GM19240 (cell line): ENCODE measurements around the genes HINT3, KIAA0408 and C6orf58.

- RRBS = no CpG with 5 or more reads among the region's 3 CpGs
These were observed 3.1 kb downstream of the NCOA7 start for GRCh38 chr6:125793850-125794263.

DNA sequence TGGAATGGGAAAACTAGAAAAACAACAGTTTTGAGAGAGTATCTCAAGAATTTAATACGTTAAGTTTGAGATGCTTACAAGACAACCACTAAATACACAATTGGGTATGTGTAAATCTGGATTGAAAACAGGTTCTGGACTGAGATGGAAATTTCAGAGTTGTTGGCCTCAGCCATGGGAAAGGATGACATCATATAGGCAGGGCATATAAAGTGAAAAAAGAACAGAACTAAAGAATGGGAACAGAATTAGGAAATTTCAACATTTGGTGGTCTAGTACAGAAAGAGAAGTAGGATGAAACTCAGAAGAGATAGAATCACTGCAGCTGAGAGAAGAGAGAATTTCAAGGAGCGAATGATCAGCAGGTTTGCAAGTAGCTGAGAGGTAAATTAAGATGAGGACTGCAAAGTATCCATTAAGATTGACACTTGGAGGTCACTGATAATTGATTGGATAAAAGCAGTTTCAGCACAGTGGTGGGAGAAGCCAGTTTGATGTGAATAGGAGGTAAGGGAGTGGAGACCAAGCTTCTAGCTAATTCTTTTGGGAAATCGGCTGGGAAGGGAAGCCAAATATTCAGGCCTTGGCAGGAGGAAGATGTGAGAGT lies 37.3 kb downstream of the NCOA7 start:
- RRBS = no CpG with 5 or more reads among the region's 3 CpGs

DNA sequence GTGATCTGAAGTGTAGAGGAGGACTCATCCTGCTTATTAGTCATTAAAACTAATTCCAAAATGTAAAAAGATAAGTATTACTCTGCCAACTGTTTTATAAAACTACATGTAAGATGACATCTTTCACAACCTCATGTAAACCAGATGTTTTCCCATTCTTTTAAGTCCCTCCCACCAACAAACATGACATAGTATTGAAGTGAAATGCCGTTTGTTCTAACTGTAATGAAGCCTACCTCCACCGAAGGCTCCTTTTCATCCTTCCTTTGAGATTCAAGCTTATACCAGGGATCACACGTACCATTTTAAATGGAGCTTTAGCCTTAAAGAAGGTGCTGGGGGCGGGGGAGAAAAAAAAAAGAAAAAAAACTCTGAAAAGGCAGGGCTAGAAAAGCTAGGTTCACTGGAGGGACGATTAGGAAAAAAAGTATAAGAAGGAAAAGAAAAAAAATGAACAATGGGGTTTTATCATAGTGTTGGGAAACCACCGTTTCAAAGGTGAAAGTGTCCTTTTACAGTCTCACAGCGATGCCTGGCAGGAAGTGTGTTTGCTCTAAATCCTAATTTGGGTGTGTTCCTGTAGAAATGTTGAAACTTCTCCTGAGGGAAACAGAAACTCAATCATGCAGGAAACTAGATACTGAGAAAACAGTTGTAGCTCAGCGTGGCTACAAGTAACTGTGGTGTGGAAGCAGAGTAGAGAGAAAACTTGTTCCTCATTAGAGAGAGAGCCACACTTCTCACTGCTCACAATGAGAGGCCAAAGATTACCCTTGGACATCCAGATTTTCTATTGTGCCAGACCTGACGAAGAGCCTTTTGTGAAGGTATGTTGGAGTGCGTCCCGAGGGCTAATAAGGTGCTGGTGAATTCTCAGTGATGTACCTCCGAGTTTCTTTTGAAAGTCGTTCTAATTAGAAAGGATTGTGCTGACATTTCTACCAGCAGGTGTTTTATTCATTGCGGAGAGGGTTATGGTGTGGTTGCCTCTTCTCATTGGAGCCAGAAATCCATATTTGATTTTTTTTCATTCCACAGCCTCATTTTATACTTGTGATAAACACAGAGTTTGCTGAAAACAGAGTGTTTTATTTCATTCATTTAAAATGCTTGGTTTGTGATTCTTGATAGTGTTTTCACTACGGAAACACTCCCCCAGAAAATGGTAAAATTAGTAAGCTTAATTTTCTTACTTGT lies 37.6 kb upstream of the HINT3 start:
- RRBS = no CpG with 5 or more reads among the region's 15 CpGs

- RRBS = no CpG with 5 or more reads among the region's 6 CpGs
These were observed 10.3 kb upstream of the HINT3 start for GRCh38 chr6:125946151-125946859.

- RRBS = 2% methylated on average over 20 of the region's 85 CpGs
These were observed at the start of gene HINT3 for GRCh38 chr6:125956446-125957548. Gene HINT3 (plus strand): TSS chr6:125956770.

DNA sequence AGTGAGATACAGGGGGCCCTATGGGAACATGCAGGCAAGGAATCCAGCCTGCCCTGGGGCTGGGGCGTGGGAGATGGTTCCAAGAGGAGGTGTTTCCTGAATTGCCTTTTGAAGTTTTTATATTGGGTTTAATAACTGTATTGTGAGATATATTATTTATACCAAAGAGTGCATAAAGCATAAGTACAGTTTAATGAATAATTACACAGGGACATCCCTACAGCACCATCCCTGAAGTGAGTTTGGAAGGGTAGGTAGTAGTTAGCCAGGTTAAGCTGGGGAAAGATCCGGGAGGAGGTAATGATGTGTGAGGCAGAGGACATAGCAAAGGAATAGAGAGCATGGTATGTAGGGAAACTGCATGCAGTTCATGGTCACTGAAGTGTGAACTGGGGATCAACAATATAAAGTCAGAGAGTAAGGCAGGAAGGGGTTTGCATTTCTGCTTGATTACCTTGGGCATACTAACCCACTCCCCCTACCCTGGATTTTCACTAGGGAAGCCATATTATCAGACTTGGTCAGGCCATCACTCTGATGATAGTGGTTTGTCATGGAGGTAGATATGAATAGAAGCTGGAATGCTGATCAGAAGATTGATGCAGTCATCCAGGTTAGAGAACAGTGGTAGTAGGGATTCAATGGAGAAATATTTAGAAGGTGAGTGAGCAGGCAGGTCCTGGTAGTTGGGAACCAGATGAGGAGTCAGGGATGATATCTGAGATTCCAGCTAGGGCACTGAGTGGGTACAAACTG lies 64.8 kb downstream of the TRMT11 start:
- RRBS = no CpG with 5 or more reads among the region's 2 CpGs

DNA sequence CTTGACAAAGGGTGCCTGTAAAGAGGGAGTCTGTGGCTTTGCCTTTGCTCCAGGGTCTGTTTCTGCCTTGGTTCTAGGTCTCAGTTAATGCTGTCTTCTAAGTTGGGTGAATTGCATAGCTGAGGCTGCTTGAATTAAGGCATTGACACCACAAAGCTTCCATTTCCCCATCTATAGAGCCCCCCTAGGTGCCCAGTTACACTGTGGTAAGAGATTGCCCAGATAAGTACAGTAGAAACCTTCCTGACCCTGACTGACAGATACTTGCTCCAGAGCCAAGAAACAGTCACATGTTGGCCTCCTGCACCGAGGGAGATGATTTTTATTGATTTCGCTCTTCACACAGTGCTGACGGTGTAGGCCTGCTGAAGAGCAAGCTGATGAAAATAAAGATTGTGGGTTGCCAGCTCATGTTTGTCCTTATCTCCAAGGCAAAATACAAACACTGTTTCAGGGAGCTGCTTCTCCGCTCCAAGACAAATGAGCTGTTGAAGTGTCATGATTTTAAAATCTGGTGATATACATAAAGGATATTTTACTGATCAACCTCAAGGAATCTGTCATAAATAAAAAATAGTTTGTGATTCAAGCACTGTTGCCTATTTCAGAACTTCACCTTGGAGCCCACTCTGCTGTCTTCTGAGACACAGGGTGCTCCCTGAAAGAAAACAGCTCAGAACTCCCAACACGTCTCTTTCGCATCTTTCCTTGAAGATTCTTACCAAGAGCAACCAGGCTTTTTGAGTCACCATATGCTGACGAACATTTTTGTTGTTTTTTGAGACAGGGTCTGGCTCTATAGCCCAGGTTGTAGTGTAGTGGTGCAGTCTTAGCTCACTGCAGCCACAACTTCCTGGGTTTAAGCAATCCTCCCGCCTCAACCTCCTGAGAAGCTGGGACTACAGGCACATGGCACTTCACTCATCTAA lies 68.1 kb downstream of the TRMT11 start:
- RRBS = no CpG with 5 or more reads among the region's 8 CpGs

- RRBS = no CpG with 5 or more reads among the region's 2 CpGs
These were observed 140.5 kb upstream of the CENPW start for GRCh38 chr6:126199400-126199830.

DNA sequence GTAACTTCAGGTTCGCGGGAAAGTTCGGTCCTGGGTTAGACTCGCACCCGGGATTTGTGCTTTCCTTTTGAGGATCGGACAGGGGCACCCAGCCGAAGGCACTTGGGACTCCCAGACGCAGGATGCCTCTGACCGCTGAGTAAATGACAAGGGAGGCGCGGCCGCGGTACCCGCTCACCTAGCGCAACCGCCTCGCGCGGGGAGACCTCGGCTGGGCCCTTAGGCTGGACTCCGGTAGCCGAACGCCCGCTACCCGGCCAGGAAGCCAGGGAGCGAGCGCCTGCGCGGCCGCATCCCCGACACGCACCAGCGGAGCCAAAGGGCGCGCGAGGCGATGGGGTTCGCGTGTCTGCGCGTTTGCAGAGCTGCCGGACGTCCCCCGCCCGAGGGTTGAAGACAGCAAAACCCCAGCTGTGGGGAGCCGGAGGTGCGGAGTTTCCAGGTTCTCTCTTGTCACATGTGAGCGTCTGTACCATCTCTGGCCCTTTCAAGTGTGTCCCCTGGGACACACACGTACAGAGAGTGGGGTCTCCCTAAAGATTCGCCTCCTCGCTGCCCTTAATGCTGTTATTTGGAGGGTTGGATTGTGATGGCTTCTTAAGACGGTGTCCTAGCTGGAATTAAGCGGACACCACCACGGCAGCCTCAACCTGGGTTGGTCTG lies 1.2 kb downstream of the RSPO3 start:
- RRBS = 3% methylated on average over 9 of the region's 54 CpGs

DNA sequence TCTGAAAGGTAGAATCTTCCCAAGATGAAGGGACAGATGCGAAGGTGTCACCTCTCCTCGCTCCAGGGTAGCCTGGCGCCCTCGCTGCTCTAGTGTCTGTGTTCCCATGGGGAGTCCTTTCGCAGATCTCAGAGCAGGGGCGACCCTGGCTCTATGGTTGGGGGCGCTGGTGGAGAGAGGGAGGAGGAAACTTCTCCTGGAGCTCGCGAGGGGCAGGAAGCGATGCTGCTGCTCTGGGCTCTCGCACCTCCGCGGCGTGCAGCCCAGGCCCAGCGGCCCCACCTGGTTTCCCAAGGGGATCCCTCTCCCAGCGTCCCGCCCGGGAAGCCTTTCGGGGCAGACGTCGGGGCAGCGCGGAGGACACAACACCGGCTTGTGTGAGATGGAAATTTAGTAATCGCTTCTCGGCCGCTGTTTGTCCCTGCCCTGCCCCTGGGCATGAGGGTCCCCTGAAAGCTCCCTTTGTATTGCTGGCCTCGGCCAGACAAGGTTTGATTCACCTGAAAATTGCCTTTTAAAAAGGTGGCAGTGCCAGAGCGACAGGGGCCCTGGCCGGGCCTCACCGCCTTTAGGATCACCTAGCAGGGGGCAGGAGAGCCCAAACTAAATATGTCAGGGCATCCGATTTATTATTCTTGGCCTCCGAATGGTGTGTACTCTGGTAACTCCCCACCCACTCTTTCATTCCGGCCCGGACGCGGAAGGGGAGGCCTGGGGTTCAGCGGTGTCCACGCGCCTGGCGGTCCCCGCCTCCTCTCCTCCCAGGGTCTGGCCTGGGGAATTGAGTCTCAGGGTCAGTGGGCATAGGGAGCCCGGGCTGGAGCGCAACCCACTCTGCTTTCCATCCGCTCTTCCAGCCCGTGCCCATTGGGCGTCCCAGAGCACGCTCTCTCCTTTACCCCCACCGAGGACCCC lies 2.0 kb downstream of the RSPO3 start:
- RRBS = 6% methylated on average over 12 of the region's 49 CpGs

DNA sequence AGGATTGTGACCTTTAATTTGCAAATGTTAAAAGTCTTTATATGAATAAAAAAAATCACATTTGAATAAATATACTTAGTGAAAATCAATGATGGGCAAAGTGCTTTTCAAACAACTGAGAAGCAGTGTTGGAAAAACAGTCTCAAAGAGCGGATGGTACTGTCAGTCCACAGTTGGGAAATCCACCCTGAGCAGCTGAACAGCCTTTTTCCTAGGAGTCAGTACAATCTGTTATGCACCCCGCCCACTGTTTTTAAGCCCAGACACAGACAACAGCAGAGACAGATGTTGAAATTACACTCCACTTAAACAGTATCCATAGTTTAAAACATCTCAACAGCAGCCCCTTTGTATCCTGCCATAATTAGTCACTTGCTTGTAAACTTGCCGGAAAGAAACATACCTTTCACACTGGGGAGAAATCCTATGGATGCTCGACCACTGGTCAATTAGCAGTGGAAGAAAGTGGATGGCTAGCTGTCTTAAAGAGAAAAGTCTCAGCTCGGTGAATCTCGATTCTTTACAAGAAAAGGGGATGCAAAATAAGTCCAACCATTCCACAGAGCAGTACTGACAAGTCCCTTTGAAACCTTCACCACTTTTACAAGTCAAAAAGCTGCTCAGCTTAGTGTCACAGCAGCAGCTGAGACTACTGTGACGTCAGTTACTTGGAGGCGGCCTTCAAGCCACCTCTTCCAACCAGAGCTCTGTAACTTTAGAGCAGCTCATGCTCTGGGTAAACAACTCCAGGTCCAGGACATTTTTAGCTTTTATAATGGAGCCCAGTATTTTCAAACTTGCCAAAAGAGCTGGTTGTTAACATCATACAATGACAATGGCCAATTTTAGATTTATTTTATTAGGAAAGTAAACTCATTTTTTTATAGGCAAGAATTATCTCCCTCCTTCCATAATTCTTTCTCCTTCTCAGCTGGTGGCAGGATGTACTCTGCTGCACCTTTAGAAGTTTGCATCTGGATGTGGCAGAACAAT lies at the start of gene KIAA0408:
Gene KIAA0408, minus strand, starts transcription at position 618 of the 993 bp plus-strand sequence.
- RRBS = no CpG with 5 or more reads among the region's 8 CpGs

GRCh38 chr6:127518544-127519756 lies 58.0 kb upstream of the C6orf58 start:
- RRBS = 38% methylated on average over 9 of the region's 56 CpGs

- RRBS = no CpG with 5 or more reads among the region's 3 CpGs
These were observed at the start of gene C6orf58 for GRCh38 chr6:127577041-127577561. Gene C6orf58 (plus strand): TSS chr6:127577174.

DNA sequence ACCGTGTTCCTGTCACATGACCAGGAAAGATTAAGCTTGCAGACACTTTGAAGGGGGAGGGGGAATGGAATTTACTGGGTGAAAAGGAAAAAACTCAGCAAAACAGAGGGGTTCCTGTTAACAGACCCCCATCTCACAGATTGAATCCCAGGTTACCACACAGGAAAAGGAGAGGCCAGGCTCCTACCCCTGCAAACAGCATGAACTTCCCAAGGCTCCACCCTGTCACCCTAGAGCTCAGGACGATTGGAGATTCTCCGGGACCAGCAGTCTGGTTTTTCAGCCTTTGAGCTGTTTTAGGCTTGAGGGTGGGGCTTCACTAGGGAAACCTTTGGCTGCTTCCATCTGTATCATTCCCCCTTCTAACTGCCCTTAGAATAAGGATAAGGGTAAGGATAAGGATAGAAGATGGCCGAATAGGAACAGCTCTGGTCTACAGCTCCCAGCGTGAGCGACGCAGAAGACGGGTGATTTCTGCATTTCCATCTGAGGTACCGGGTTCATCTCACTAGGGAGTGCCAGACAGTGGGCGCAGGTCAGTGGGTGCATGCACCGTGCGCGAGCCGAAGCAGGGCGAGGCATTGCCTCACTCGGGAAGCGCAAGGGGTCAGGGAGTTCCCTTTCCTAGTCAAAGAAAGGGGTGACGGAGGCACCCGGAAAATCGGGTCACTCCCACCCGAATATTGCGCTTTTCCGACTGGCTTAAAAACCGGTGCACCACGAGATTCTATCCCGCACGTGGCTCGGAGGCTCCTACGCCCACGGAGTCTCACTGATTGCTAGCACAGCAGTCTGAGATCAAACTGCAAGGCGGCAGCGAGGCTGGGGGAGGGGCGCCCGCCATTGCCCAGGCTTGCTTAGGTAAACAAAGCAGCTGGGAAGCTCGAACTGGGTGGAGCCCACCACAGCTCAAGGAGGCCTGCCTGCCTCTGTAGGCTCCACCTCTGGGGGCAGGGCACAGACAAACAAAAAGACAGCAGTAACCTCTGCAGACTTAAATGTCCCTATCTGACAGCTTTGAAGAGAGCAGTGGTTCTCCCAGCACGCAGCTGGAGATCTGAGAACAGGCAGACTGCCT lies 16.3 kb downstream of the C6orf58 start:
- RRBS = no CpG with 5 or more reads among the region's 36 CpGs

DNA sequence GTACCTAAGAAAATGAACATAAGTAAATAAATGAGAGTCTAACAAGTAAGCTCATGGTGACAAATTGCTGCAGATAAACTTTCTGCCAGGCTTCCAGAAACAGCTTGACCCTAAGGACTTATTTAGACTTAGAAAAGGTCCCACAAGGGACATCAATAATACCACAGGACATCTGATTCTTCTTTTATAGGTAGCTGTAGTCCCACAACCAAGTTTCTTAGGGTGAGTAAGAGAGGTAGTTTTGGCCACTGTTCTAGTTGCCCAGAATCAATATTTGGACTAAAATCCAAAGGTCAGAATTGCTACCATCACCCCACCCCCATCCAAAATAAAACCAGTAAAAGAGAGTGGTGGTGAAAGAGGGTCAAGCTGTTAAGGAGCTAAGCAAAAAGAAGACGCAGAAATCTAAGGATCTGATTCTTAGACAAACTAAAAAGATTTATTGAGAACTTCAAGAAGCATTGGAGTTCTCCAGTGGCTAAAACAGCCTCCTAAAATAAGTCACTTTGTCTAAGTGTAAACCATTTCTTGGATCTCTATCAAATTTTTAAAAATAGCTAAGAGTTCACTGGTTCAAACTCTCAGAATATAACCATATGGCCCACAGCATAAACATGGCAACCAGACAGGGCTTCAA lies 180.6 kb downstream of the PTPRK start:
- RRBS = no CpG with 5 or more reads among the region's 1 CpG

GRCh38 chr6:128848247-128848872 lies 34.6 kb upstream of the LAMA2 start:
- RRBS = no CpG with 5 or more reads among the region's 6 CpGs

DNA sequence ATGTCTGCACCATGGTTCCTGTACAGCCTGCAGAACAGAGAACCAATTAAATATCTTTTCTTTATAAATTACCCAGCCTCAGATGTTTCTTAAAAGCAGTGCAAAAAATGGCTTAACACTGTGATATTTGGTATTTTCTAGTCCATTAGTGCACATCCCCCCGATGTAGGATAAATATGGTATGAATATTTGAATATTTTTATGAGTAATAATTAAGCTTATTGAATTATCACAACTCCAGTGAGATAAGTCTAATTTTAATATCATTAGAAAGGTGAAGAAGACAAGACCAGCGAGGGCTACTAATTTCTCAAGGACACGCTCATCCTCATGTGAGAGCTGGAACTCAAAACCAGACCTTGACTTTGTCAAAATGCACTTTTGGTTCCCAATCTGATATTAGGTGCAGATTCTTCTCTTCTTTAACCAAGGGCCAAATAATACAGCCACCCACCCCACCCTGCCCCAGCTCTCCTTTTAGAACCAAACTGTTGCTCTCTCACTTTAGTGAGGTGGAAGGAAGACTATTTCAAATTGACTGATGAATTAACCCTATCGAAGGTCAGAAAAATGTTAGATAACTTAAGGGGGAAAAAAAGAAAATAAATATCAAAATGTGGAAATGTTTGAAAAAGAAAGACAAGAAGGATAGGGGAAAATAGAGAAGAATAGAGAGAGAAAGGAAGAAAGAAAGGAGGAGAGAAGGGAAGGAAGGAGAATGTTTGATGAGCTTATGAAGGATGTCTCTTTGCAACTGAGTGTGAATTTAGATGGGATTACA lies 66.1 kb downstream of the LAMA2 start:
- RRBS = no CpG with 5 or more reads among the region's 4 CpGs

DNA sequence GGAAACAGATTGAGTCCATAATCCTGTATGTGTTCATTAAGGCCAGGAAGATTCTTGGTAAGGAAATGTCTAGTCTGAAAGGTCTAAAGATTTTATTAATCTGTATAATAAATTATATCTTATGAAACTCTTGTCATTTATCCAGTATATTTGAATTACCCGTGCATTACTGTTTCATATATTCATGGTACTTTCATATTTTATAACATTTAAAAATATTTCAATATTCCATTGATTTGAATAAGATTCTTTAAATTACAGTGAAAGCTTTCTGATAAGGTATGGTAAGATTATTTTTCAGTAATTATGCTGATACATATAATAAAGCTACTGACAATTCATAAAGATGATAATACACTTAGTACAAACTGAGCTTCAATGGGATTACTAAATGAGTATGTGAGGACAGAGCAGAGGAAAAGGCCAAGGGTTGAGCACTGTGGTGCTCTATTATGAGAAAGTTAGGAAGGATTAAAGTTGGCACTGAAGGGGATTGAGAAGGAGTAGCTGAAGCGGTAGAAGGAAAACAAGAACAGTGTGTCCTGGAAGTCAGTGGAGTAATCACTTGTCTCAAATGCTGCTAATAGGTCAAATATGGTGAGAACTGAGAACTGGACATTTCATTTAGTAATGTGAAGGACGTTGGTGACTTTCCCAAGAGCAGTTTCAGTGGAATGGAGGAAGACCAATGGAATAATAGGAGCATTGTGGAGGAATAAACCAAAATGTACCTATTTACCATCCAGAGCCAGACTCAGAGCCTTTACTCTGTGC lies 255.7 kb downstream of the LAMA2 start:
- RRBS = no CpG with 5 or more reads among the region's 3 CpGs

DNA sequence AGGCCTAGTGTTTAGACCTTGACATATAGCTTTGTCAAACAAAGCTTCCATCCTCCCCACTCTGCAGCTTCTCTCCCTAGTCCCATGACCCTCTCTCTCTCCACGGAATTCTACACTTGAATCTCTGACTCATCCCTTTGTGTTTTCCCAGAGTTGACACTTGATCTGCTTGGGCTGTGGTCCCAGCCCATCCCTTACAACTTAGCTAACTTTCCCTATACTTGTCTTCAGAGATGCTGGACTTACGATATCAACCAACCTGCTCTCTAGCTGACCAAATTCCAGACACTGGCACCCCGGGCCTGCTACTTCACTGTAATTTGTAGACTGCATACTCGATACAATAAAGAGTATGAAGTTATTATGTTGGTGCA lies 34.7 kb upstream of the ARHGAP18 start:
- RRBS = no CpG with 5 or more reads among the region's 4 CpGs

DNA sequence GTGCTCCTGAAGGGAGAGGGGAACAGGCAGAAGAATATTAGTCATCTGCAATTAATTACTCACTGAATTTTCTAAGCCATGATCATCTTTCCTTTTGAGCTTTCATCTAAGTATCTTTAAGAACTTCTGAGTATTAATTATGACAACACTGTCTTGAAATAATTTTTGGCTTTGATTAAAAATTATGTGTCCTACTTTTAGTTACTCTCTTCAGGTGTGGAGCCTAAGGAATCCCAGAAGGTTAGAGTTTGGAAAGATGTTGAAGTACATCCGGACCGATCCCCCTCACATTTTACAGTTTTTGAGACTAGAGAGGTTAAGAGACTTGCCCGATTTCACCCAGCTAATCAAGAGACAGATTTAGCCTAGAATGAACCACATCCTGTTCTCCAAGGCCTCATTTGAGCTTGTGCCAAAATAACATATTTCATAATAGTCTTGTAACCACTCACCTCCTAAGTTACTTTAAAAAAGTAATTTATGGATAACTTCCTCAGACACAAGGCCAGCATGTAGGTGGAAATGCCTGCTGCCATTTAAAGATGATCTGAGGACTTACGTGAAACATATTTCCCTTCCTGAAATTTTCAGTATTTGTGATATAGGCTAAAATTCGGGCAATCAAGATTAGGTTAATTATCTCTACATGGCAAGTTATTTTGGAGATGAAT lies 39.7 kb upstream of the ARHGAP18 start:
- RRBS = no CpG with 5 or more reads among the region's 5 CpGs